Mesenchymal stem cell of adipose (primary cell): ENCODE measurements around a stretch of chr14.

DNA sequence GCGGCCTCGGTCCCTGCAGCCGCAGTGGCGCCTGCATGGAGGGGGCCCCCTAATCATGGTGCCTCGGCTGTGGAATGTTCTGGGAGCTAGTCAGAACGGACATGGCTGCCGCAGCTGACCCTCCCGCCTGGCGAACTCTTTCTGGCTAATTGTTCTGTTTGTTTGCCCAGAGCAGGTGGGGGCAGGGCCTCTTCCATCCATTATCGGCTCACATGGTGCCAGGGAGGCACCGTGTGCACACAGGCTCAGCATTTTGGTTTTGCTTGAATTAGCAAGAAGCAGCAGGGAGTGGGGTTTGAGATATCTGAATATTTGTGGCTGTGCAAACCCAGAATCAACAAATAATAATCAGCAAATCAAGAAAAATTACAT lies 27.2 kb upstream of the TRAF3 start:
- CAGE, long polyA plus RNA: no peak

DNA sequence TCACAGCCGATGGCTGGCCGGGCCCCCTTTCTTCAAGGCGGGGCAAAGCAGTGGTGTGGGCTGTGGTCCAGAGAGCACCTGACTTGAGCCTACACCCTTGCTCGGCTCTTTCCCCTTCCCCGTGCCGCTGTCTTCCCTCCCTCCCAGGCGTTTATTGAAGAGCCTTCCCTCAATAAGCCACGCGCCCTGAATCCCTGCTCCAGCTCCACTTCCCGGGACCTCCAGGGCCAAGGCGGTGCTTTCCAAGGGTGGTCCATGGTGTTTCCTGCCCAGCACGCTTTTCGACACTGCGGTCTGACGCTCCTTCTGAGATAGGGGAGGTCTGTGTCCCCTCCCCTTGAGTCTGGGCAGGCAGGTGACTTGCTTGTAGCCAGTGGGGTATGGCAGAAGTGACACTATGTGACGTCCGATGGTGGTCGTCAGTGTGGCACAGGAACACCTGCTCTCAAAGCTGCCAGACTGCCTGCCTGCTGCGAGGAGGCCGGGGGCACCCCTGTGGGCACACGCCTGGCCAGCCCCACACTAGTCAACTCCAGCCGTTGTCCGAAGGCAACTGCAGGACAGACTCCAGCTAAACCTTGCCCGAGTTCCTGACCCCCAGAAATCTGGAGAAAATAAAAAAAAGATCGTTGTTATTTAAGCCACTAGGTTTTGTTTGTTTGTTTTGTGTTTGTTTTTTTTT lies 16.1 kb upstream of the TRAF3 start:
- CAGE, long polyA plus RNA: no peak

DNA sequence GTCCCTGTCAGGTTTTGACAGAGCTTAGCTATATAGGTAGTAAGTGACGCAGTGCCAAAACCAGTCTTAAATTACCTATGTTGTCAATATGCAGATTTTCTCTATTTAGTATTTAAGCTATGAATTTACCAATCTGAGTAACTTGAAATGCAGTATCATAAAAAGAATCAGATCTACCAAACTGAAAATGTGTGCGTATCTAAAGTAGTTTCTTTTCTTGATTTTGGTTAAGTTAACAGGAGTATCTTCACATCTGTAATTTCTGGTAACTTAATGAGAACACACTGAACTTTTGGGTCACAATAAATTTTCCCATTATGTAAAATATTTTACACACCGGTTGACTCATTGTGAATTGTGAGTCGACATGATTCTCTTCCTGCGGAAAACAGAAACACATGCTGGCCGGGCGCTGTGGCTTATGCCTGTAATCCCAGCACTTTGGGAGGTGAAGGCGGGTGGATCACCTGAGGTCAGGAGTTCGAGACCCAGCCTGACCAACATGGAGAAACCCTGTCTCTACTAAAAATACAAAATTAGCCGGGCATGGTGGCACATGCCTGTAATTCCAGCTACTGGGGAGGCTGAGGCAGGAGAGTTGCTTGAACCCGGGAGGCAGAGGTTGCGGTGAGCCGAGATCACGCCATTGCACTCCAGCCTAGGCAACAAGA lies 45.2 kb downstream of the TRAF3 start:
- CAGE, long polyA plus RNA: no peak

DNA sequence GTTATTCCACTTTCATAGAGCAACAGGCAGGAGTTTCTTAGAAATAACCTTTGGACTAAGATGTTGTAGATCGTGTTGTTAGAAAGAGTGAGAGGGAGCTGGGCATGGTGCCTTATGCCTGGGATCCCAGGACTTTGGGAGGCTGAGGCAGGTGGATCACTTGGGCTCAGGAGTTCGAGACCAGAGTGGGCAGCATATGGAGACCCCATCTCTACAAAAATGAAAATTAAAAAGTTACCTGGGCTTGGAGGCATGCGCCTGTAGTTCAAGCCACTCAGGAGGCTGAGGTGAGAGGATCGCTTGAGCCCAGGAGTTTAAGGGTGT lies 48.6 kb upstream of the AMN start:
- CAGE, long polyA plus RNA: no peak

- CAGE, long polyA plus RNA: no peak
Measured at GRCh38 chr14:102898301-102899168, 23.9 kb upstream of the AMN start.

DNA sequence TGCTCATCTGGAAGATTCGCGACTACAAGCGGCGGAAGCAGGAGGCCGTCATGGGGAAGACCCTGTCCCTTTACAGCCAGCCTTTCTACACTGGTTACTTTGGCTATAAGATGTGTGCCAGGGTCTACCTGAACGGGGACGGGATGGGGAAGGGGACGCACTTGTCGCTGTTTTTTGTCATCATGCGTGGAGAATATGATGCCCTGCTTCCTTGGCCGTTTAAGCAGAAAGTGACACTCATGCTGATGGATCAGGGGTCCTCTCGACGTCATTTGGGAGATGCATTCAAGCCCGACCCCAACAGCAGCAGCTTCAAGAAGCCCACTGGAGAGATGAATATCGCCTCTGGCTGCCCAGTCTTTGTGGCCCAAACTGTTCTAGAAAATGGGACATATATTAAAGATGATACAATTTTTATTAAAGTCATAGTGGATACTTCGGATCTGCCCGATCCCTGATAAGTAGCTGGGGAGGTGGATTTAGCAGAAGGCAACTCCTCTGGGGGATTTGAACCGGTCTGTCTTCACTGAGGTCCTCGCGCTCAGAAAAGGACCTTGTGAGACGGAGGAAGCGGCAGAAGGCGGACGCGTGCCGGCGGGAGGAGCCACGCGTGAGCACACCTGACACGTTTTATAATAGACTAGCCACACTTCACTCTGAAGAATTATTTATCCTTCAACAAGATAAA lies 17.0 kb upstream of the AMN start:
- CAGE, long polyA plus RNA: no peak

DNA sequence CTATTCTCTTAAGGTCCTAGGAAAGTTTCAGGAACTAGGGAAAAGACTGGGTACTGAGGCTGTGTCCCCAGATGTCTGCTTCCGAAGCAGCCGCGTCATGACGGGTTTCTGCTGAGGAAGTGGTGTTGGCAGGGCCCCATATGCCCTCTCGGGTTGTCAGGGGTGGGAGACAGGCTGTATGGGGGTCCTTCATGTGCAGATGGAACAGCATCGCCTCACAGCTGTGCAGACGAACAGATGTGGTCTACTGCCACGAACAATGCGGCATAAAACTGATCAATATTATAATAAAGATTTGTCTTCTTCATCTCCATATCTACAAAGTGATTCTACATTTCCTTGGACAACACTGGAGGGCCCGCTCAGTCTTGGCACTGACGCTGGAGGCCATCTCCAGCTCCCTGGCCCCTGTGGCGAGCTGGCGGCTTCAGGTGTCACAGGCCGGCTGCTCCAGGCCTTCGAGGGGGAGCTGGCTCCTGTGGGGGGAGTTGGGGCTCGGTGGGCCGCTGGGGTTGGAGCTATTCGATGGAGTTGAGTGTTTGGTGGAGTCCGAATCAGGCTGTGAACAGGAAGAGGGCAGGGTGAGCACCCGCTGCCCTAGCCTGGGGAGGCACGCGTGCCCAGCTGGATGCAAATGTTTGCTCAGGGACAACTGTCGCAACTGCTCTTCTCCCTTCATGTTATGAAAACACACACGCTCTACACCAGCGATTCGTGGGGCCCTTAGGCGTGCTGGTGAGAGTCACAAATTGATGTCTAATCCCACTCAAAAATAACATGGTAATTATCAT lies 11.0 kb downstream of the AMN start:
- CAGE, long polyA plus RNA: no peak

DNA sequence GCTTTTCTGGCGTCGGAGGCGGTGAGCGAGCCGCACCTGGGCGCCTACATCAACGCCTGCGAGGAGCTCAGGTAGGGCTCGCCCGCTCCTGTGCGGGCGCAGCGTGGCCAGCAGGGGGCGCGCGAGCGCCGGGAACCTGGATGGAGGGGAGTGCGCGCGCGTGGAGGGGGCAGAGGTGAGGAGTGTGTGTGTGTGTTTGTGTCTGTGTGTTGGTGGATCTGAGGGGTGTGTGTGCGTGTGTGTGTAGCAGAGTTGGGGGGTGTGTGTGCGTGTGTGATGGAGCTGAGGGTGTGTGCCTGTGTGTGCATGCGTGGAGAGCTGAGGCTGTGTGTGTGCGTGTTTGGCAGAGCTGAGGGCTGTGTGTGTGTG lies 10.5 kb downstream of the EXOC3L4 start:
- CAGE, long polyA plus RNA: no peak

- CAGE, long polyA plus RNA: no peak
Measured at GRCh38 chr14:103118209-103118452, 5.1 kb upstream of the TNFAIP2 start.

DNA sequence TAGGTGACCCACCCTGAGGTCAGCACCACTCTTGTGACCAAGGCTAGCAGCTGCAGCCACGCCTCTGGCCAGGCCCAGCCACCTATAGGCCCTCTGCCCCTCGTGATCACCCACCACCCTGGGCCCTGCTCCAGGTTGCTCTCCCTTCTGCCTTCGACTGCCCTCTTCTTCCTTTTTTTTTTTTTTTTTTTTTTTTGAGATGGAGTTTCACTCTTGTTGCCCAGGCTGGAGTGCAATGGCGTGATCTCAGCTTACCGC lies 4.1 kb upstream of the TNFAIP2 start:
- CAGE, long polyA plus RNA: no peak

DNA sequence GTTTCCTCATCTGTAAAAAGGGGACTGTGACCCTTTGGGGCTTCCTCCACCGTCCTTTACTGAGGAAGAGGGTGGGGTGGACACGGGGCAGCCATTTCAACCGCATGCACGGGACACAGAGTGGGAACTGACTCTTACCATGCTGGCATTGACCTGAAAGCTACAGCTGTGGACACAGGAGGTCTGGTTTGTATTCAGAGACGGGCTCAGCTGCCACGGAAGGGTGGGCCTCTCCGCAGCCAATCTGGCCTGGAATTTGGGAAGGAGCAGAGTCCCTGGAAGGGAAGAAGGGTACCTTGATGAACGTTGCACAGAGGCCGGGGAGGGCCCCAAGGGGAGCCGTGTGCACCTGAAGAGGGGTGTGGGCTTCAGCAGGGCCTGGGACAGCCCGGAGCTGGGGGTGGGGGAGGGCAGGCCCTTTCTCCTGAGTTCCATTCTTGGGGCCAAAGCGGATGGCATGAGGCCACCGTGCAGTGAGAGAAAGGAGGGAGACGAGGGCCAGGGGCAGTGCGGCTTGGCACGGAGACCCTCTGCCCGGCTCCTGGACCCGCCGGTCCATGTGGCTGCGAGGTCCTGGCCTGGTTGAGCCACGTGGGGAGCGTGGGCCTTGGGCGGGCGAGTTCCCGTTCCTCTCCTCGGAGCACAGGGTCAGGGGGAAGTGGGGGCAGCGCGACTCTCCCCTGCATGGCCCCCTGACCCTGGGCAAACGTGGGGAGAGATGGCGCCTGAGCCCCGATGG lies 14.6 kb downstream of the TNFAIP2 start:
- CAGE, long polyA plus RNA: no peak

DNA sequence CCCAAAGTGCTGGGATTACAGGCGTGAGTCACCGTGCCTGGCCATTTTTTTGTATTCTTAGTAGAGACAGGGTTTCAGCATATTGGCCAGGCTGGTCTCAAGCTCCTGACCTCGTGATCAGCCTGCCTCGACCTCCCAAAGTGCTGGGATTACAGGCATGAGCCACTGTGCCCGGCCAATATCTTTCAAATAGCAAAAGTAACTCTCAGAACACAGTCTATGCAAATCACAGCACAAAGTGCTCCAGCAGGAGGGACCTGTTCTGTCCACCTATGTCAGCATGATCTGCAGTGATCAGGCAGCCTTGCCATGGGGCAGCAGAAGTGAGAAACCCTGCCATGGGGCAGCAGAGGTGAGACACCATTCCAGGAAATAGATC lies 78.6 kb upstream of the EIF5 start:
- CAGE, long polyA plus RNA: no peak

DNA sequence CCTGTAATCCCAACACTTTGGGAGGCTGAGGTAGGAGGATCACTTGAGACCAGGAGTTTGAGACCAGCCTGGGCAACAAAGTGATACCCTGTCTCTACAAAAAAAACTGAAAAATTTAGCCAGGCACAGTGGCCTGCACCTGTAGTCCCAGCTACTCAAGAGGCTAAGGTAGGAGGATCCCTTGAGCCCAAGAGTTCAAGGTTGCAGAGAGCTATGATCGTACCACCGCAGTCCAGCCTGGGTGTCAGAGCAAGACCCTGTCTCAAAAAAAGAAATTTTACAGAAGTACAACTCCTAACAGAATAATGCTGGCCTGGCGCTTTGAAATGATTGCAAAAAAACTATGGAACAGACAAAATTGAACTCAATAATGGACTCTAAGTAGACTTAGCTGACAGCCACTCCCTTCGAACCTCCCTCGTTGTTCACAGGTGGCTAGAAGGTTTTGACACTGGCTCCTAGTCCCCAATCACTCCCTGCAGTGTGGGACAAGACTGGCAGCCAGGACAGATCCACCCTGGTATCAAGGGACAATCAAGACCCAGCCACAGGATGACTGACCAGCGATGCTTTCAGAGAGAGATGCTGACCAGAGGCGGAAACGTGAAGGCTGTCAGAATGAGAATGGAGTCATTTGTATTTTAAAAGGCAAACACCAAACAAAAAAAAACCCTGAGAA lies 12.8 kb downstream of the EIF5 start:
- CAGE, long polyA plus RNA: no peak

- CAGE, long polyA plus RNA: no peak
Measured at GRCh38 chr14:103386623-103387216, 1.5 kb downstream of the MARK3 start.

DNA sequence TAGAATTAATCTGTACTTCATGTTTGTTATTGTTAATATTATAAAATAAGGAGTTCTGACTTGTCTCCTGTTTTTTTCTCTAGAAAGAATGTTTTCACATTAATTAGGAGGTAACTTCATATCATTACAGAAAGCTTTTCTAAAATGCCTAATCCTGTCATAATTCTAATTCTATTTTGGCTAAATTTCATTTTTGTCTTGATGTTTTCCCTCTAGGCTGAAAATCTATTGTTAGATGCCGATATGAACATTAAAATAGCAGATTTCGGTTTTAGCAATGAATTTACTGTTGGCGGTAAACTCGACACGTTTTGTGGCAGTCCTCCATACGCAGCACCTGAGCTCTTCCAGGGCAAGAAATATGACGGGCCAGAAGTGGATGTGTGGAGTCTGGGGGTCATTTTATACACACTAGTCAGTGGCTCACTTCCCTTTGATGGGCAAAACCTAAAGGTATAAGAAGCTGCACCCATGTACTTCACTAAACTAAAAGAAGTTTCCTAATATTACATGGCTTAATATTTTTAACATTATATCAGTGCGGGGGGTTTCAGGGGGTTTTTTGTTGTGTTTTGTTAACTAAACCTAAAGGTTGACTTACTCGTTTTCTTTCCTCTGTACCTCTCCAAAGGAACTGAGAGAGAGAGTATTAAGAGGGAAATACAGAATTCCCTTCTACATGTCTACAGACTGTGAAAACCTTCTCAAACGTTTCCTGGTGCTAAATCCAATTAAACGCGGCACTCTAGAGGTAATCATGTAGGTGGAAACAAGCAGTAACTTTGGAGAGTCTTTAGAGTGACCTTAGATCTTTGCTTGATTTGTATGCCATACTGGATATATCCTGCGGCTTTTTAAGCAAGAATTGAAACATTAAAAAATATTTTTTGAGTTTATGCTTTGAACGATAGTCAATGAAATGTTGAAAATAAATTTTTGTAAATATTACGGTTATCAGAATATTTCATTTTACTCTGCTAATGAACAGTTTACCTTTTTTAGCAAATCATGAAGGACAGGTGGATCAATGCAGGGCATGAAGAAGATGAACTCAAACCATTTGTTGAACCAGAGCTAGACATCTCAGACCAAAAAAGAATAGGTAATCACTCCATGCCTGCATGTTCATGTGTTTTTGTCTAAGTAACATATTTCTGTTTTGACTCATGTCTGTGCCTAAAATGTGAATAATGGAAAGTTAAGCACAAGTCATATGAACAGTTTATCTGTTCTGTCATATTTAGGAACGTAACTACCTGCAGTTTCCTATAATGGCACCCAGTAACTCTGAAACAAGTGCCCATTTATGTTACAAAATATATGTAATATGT lies 56.8 kb downstream of the CKB start:
- CAGE, long polyA plus RNA: no peak

DNA sequence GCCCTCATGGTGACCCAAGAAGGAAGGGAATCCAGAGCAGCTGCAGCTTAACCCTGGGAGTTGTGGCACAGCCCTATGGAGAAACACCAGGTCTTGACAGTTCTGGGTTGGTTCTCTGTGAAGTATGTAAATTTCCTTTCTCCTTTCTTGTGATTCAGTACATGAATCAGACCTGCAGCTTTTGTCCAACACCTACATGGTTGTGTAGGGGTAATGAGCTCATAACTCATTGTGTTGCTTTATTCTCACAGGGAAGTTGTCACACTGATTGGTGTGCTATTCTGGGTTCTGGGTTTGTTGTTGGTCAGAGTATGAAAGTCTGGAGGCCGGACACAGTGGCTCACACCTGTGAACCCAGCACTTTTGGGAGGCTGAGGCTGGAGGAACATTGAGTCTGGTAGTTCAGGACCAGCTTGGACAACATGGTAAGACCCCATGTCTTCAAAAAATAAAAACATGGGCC lies 18.6 kb downstream of the CKB start:
- CAGE, long polyA plus RNA: no peak

DNA sequence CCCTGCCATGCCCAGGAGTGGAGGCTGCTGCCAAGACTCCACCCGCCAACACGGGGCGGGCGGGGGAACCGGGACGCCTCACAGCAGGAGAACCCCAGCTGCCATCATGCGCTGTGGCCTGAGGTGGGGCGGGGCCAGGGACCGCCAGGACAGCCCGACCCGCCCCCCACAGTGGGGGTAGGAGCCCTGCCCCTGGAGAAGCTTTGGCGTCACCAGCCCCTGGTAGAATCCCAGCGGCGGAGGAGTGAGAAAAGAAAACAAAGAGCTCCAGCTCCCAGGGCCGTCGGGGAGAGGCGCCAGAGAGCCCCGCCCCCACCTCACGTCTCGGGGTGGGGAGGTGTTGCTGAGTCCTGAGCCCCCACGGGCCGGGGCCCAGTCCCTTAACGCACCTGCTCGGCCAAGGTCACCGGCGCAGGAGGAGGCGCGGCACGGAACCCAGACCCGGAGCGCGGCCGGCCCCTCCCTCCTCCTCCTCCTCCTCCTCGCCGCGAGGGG lies 1.9 kb downstream of the CKB start:
- CAGE, long polyA plus RNA: no peak

DNA sequence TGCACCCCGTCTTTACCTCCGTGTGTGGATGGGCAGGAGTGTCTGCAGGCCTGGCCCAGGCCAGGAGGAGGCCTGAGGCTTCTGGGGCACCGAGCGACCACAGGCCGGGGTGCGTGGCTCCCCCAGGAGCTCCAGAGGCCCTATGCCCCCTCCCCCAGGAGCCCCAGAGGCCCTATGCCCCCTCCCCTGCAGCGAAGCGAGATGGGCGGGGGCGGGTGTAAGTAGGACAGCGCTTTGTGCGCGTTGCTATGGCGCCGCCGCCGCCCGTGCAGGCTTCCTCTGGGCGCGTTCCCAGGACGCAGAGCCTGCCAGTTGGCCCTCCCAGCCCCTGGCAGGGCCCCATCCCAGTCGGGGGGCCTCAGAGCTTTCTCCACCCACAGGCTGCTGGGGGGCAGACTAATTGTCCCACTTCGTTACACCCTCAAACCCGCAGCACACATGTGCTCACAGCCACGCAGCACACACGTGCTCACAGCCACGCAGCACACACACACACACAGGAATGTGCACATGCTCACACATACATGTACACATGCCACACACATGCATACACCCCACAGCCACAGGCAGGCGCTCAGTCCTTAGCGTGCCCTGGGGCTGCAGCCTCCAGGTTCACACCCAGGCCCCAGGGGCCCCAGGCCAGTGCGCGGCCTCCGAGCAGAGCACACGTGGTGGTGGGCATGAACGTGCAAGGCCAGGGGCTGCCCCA lies 15.4 kb downstream of the TRMT61A start:
- CAGE, long polyA plus RNA: no peak

- CAGE, long polyA plus RNA: no peak
Measured at GRCh38 chr14:103551946-103553034, 10.2 kb downstream of the BAG5 start.

- CAGE, long polyA plus RNA: no peak
Measured at GRCh38 chr14:103695901-103697141, 18.9 kb downstream of the XRCC3 start.